Neural cell (in vitro differentiated cells): ENCODE measurements around the genes ZNF286A and ADORA2B.

DNA sequence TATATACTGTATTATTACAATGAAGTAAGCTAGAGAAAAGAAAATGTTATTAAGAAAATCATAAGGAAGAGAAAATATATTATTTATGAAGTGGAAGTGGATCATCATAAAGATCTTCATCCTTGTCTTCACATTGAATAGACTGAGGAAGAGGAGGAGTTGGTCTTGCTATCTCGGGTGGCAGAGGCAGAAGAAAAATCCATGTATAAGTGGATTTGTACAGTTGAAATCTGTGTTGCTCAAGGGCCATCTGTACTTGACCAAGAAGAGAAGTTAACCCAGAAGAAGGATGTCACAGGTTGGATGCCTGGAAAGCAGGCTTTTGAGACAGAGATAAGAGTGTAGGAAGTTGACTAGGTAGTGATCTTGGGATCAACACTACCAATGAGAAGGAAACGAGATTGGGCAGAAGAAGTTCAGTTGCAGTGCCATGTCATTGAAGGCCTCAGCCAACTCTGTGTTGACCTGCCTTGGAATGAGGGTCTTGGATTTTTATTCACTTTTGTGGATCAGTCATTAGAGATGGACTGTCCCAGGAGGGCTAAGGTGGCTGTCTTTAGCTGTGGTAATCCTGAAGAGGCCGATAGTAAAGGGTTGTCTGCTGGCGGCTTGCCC lies 117.8 kb downstream of the MAP2K4 start:
- RAMPAGE, long total RNA = no peak

DNA sequence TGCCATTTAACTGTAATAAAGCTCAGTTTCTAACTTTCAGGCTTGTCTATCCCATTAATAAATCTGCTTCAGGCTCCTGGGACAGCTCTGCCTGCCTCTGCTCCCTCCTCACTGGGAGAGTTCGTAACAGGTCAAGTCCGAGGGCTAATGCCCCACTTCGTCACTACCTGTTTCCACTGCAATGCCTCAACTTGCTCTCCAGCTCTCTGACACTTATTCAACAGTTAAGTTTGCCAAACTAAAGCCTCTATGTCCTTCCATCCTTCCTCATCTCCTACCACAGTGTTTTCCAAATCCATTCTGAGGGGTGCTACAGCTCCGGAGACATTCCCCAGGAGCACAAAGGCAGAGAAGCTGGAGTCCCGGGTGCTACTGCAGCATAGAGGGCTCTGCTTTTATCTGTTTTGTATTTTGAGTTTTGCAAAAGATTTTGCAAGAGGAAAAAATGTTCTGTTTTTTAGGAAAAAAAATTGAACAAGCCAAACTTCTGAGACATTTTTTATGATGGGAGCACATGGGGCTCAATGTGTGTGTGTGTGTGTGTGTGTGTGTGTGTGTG lies 46.2 kb upstream of the MYOCD start:
- RAMPAGE, long total RNA = no peak

GRCh38 chr17:12636865-12637349 lies 28.8 kb upstream of the MYOCD start:
- RAMPAGE, long total RNA = no peak

DNA sequence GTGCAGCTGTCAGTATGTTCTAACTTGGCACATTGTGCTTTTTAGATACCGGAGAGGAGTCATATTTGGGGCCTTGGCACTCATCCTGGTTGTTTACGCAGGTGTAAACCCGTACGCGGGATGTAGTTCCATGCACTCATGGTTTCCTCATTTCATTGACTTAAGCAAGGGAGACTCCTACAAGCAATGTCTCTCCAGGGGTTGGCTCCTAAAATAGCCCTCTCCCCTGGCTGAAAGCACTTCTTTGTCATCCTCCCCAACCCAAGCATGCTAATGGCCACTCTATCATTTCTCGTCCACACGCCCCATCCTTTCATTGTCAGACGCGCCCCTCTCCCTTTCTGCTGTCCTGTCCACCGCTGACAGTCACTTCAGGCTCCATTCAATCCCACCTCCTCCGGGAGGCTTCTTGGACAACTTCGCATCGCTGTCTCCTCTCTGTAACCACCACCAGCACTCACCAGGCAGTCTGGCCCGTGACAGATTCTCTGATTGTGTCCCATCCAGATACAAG lies 57.2 kb upstream of the ARHGAP44 start:
- RAMPAGE, long total RNA = no peak

GRCh38 chr17:12789664-12790437 lies 553 bp downstream of the ARHGAP44 start:
- RAMPAGE, long total RNA = no peak

- RAMPAGE, long total RNA = no peak
Measured at GRCh38 chr17:12811906-12812503, 22.7 kb downstream of the ARHGAP44 start.

- RAMPAGE, long total RNA = no peak
Measured at GRCh38 chr17:13223074-13223616, 205.3 kb upstream of the ELAC2 start.

- RAMPAGE, long total RNA = no peak
Measured at GRCh38 chr17:13776074-13776687, 174.5 kb upstream of the HS3ST3A1 start.

DNA sequence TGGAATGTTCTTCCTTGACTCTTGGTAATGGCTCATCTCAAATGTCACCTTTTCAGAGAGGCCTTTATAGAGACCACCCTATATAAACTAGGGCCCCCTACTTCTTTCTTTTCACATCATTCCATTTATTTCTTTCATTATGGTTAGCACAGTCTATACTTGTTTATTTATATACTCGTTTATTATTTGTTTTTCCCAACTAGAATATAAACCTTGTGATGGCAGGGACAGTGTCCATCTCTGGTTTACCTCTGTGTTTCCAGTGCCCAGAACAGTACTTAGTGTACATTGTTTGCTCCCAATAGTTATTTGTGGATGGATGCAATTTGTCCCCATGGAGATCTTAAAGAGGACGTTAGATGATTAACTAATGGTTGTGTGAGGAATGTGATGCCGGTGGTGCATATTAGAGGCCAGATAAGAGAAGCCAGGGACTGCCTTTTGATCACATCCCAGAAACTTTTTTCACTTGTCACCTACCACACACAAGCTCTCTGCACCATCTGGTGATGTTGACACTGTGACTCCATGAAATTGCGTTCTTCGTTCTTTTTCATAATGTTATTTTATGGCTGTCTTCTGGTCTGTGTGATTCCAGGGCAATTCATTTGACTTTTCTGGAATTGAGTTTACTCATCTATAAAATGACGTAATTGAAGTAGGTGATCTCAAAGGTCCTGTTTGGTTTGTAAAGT lies 1.0 kb downstream of the COX10 start:
- RAMPAGE, long total RNA = no peak

- RAMPAGE, long total RNA = no peak
Measured at GRCh38 chr17:14304823-14305610, 4.1 kb downstream of the HS3ST3B1 start.

DNA sequence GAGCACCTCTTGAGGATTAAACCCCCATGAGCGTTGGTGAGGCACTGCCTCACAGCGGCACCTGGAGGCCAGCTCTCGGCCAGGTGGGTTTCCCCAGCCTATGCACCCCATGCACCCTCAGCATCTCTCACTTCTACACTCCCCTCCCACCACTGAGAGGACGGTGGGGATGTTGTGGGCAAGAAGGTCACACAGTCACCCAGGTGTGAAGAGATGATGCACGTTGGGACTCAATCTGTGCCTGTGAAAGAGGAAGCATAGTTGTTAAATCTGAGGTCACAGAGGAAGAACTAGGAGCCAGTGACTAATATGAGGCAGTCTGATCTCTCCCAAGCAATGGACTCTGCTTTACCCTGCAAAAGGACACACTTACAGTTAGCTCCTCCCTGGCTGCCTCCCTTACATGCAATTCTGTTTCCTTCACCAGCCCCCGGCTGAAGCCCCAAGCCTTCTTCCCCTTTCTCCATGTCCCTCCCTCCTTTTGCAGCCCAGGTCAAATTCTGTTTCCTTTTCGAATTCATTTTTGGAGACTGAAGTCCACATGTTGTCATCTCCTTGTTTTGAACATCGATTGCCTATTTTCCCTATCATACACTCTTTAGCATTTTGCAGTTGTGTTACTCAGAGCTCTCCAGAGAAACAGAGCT lies 58.5 kb downstream of the HS3ST3B1 start:
- RAMPAGE, long total RNA = no peak

DNA sequence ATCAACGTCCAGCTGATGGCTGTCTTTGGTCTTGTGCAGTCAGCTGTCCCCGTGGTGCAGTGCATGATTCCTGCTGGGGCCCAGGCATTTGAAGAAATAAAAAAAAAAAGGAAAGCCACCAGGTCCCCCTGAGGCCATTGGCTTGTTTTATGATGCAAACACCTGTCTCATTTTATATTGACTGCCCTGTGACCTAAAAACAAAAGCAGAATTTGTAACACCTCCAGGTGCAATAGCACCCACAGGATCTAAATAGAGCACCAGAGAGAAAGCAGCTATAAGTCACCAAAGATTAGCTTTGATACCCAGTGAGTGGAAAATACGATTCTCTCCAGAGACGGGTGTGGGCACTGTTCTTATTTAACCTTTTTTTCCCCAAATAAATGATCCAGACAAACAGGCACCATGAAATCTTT lies 258.8 kb downstream of the HS3ST3B1 start:
- RAMPAGE, long total RNA = no peak

DNA sequence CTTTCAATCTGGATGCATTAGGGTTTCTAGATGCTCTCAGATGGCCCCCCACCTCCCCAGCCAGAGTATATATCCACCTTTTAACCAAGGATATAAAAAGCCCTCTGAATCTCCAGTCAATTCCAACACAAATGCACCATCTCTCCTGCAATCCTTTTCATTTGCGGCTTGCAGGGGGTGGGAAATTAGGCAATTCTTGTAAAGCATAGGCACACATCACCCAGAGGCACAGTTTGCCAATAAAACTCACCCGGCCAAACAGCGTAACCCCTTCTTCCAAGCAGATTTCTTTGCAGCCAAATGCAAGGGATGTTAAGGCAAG lies 261 bp downstream of the PMP22 start:
- RAMPAGE, long total RNA = no peak

DNA sequence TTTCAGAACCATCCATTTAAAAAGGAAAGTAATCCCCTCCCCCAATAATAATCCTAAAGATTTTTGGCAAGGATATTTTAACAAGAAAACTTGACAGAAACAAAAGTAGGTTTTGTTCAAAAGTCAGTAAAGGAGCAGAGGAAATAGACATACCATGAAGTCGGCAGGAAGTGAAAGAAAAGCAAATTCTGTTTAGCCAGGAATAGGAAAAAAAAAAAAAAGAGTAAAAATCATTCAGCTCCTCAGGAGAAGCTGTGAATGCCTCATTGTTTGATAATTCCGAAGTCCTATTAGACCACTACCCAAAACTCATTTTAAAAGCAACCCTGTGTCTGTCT lies 35.1 kb downstream of the TEKT3 start:
- RAMPAGE, long total RNA = no peak

DNA sequence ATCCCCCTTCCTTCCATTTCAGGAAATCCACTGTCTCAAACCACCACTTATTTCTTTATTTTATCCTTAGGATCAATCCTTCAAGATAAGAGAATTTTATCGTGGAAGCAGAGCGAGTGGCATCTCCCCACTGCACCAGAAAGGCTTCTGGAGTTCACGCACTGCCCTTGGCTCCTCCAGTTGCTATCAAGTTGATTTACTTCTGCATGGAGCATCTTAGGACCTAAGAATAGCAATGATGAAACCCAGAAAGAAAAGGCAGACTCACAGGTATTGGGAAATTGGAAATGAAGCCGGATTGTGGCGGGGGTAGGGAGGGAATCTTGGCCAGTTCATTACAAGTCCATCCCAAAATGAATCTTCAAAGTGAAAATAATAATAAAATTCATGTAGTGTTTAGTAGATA lies 33.8 kb downstream of the TEKT3 start:
- RAMPAGE, long total RNA = no peak

DNA sequence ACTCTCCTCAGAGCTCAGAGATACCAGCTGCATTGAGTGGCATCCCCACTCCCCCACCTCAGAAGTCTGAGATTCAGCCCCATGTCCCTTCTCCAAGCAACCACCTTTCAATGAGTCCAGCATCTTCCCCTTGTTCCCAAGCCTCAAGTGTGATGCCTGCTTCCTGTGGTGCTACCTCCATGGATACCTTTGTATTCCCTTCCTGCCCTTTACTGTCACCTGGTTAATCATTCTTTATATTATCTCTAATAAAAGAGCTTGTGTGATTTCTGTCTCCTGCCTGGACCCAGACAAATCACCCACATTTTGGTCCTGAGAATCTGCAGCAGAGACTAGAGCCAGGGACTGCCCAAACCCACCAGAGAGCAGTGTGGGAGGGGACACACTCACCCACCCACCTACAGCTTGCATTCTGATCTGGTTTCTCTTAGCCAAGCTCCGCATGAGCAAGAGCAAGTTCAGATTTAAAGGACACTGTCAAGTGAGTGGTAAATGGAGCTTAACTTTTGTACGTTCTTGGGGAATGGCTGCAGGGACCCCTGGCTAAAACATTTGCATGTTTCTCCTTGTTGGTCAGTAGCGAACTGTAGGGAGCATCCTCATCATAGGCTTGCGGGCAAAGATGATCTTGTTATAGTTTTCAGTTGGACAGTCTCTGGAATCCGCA lies 30.1 kb downstream of the CDRT4 start:
- RAMPAGE, long total RNA = no peak

DNA sequence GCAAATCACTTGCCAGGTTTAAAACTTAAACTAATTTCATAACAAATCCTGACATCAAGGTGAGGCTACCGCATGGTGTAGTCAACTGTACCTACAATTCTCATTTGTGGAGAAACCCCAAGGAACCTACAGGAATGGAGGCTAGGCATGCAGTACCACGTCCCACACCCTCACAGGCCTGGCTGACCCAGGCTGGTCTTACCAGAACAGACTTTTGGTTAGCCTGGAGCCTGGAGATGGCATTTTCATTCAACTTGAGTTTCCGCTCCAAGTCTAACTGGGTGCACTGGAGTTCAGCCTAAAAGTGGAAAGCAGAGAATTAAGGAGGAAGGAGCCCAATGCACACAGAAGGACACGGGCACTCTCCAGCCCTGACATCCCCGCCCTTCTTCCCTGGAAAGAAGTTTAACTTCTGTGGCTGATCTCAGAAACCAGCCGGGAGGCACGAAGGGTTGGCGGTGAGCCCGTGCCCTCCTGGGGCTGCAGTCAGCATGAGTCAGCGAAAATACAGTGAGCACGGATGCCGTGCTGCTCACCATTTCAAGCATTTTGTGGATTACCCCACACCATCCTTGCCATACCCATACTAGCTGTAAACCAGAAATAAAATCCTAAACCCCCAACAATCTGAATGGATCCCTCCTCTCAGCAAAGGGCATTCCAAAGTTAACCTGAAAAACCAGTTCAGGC lies 23.2 kb upstream of the FBXW10B start:
- RAMPAGE, long total RNA = no peak

- RAMPAGE, long total RNA = start-site peak on the minus strand at chr17:15699454-15699523, 12 and 36 reads in 2 replicates; start-site peak on the plus strand at chr17:15699714-15699789, 907 and 1,083 reads in 2 replicates
Measured at GRCh38 chr17:15699209-15700506, at the start of gene ZNF286A. TSS of gene ZNF286A (plus strand) at chr17:15699752.

DNA sequence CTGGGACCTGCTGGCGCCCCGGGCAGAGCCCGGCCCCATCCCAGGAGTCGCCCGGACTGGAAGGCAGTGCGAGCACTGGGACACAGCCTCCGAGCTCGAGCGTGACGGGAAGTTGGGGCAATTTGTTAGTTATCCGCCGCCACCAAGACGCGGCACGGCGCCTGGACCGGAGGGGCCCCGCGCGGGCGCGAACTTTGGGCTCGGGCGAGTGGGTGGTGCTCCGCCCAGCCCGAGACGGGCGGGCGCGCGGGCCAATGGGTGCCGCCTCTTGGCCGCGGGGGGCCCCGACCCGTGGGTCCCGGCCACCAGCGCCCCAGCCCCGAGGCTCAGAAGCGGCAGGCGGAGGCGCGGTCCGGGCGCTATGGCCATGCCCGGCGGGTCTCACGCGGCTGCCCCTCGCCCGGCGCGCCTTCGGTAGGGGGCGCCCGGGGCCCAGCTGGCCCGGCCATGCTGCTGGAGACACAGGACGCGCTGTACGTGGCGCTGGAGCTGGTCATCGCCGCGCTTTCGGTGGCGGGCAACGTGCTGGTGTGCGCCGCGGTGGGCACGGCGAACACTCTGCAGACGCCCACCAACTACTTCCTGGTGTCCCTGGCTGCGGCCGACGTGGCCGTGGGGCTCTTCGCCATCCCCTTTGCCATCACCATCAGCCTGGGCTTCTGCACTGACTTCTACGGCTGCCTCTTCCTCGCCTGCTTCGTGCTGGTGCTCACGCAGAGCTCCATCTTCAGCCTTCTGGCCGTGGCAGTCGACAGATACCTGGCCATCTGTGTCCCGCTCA lies at the start of gene ADORA2B:
Gene ADORA2B (plus strand): TSS at position 329 of the 781 bp plus-strand sequence.
- RAMPAGE, long total RNA = no peak

DNA sequence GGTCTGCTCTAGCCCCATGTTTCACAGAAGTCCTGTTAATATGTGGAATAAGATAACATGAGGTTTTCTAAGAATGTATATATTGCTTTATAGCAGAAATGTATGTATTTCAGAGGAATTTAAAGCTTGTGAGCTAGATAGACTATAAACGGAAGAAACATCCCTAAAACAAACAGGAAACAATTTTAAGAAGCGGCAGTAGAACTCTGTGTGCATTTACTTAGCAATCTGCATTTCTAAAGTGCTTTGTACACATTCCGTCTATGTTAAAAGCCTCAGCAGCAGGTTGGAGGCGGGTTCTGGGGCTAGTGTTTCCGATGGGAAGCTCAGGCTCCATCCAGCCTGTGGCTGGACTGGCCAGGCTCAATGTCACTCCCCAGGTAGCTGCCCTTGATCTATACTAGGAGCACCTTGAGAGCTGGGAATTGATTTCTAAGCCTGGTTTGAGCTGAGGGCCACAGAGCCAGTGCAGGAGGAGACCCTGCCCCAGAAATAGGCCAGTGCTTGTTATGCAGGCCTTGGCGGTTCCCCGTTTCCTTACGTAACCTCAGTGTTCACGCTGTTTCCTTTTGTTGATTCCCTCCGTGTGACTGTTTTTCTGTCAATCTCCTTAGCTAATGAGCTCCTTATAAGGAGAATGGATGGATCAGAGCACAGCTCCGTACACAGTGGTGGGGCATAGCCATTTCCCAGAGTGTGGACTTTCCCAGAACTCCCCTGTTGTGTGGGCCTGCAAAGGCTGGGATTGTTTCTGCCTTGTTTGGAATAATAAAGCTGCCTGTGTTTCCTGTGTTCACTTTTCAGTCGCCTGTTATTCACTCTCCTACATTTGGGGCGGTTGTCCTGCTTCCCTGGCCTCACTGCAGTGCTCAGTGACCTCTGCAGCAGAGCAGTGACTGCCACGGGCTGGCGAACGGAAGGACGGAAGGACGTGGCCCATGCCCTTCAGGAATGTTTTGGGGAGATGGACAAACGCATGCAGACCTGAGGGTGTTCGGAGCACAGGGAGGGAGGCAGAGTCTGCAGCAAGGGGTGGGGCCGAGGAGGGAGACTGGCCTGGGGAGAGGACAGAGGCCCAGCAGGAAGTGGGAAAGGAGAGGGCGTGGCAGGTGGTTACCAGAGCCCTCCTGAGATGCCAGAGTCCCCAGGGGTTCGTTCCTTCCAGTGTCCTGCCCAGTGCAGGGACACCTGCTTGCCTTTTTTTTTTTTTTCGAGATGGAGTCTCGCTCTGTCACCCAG lies 21.5 kb downstream of the ADORA2B start:
- RAMPAGE, long total RNA = no peak